AG10803 (cell line): ENCODE measurements around the genes WASF3, PAN3 and FLT1.

DNA sequence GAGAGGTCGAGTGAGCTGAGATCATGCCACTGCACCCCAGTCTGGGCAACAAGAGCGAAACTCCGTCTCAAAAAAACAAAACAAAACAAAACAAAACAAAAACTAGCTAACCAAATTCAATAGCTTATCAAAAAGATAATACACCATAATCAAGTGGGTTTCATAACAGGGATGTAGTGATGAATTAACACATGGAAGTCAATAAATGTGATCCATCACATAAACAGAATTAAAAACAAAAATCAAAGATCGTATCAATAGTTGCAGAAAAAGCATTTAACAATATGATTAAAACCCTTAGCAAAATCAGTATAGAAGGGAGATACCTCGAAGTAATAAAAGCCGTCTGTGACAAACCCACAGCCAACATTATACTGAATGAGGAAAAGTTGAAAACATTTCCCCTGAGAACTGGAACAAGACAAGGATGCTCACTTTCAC, 31.3 kb downstream of the CDK8 start:
- RRBS: no CpG with 5 or more reads among the region's 6 CpGs

- RRBS: no CpG with 5 or more reads among the region's 4 CpGs
Observed at GRCh38 chr13:26460611-26460901, 96.9 kb upstream of the WASF3 start.

- RRBS: 1% methylated on average over 90 of the region's 147 CpGs
Observed at GRCh38 chr13:26557626-26558810, at the start of gene WASF3. TSS of gene WASF3 (plus strand) at chr13:26557683.

GRCh38 chr13:26738447-26738749, 22.2 kb downstream of the GPR12 start:
- RRBS: no CpG with 5 or more reads among the region's 3 CpGs

DNA sequence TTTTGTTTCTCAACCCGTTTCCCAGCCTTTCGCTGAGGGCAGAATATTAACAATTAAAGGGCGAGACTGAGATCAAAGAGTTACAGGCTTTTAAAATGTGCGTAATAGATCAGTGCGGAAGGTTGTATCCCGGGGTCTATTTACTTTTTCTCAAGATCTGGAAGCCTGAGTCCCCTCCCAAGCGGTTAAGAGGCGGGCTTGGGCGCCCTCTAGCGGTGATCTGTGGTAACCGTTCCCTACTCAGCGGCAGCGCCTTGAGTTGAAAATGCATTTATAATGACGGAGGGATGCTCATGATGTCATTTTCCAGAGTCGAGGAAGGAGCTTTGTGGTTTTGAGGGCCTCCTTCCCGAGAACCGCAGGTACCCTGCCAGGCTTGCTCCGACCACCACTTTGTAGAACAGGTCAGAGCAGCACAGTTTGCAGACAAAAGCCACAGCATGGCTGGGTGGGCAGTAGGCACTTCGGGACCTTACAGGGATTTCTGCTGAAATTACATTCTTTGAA, 169.7 kb upstream of the GPR12 start:
- RRBS: no CpG with 5 or more reads among the region's 19 CpGs

DNA sequence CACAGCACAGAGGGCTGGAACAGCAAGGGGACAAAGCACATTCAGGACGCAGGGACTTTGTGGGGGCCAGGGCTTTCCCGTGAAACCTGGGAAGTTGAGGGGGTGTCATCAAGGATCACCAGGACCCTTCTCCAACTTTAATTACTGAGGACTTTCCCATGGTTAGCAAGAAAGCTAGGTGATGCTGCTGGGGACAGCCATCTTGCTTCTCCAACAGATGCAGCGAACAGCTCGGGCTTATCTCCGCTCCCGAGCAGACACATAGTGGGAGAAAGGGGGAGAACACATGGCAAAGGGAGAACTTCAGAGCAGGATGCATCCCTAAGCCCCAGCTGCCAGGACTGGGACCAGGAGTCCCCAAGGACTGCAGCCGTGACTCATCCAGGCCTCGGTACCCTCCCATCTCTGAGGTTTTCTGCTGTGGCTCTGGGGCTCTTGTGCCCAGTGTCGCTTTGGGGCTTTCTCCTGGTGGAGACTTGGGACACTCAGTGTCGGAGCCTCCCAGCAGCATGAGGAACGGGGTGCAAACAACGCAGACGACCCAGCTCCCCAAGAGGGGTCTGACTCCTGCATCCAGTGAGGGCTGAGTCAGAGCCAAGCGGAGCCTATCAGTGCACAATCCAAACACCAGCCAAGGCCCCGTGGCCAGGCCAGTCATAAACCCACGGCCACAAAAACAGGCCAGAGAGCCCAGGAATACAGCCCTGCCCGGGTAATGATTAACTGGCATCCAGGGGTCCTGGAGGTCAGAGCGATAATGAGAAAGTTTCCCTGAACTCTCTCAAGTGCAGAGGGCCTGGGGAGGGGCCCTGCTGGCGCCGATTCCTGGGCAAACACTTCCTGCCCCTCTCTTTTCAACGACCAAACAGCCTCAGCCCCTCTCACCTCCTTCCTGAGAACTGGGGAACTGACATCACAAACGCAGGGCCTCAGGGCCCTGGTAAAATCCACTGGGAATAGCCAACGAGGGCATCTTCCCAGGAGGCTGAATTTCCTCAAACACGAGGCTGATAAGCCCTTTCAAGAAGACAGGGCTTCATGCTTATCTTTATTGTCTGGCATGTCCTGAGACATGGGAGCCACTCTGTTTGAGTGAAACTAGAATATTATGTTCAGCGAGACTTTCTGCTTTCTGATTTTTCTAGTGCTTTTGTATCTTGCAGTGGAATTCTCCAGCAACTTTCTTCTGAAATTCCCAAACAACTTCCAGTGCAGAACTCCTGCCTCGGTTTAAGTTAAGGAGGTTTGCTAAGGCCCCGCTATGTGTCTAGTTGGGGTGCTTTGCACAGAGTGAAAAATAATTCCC, 202.9 kb downstream of the USP12 start:
- RRBS: no CpG with 5 or more reads among the region's 27 CpGs

GRCh38 chr13:26998153-26998840, 173.3 kb downstream of the USP12 start:
- RRBS: no CpG with 5 or more reads among the region's 12 CpGs

DNA sequence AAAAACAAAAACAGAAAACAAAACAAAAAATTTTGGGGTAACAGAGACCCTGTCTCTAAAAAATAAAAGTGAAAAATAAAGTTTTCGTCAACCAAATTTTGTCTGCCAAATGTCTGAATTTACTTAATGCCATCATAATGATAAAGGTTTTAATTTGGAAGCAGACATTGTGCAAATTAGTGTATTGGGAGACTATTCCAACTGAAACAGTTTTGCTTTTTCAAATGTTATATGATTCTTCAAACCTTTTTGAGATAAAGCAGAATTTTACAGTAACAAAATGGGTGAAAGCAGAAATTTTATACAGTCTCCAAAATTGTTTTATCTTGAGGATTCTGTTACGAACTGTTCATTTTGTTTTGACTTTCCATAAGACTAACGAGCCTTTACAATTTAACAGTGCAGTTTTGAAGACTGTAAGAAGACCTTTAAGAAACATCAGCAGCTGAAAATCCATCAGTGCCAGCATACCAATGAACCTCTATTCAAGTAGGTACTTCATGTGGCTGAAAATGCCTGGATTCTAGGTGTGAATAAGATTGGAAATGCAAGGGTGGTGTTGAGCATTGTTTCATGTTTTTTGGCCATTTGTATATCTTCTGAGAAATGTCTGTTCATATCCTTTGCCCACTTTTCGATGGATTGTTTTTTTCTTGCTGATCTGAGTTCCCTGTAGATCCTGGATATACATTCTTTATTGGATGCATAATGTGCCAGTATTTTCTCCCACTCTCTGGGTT, 5.9 kb downstream of the GTF3A start:
- RRBS: no CpG with 5 or more reads among the region's 4 CpGs

DNA sequence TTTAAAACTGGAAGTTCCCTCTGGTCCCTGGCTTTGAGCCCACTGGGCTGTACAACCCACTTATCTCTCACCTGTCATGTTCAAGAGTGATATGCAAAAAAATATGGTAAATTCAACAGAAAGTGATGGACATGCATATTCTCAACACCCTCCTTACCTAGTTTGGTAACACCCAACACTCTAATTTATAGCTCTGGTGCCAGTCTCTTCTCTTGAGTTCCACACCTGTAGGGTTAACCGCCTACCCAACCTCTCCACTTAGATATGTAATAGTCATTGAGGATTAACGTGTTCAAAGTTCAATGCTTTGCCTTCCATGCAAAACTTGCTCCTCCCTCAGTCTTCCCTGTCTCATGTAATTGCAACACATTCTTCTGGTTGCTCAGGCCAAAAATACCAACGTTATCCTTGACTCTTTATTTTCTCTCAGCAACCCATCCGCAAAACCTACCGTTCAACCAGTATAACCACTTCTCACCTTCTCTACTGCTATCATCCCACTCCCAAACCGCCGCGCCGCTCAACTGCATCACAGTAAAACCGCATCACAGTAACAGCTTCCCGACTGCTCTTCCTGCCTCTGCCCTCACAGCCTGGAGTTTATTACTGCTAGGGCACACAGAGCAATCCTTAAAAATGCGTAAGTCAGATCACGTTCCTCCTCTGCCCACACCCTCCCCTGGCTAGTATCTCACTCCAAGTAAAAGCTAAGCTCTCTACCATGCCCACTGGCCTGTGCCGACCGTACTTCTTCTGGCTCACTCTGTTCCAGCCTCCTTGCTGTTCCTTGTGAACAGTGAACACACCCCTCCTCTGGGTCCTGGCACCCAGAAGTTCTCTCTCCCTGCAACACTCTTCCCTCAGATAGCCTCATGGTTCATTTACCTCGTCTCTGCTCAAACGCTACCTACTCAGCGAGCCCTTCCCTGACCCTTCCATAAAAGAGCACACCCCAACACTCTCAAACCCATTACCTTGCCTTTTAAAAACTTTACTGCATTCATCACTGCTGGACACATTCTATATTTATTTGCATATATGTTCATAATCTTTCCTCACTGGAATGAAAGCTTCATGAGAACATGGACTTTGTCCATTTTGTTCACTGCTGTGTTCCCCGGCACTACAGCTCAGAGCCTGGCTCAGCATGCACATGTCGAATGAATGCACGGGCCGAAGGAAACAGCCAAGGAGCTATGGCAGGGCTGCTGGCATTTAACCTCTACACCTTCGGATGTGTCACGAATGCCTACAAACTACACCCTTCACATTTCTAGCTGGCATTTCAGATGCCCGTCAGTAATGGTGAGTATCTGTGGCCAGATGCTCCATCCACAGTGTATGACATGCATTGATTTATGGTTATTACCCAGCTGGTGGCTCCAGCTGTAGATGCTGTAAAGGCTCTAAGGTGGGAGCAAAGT, 8.0 kb downstream of the MTIF3 start:
- RRBS: no CpG with 5 or more reads among the region's 25 CpGs

DNA sequence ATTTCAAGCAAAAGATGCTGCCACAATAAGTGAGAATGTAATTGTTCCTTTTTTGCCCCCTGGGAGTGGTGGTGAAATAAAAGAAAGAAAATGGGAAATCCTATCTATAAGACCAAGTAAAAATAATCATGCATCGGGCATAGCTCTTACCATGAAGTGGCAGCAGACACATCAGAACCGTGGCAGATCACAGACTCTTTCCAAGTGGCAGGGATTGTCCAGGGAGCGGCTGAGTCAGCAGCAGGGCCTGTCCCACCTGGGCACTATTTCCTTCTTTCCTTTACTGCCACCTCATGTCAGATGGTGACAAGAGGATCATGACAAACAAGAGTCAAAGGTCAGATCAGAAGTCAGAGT, 84.0 kb upstream of the MTIF3 start:
- RRBS: no CpG with 5 or more reads among the region's 3 CpGs

- RRBS: no CpG with 5 or more reads among the region's 4 CpGs
Observed at GRCh38 chr13:27617681-27618492, 2.4 kb downstream of the LNX2 start.

- RRBS: no CpG with 5 or more reads among the region's 8 CpGs
Observed at GRCh38 chr13:27744802-27745371, 47.4 kb upstream of the GSX1 start.

GRCh38 chr13:27975579-27976190, 6.6 kb upstream of the CDX2 start:
- RRBS: 3% methylated on average over 15 of the region's 47 CpGs

DNA sequence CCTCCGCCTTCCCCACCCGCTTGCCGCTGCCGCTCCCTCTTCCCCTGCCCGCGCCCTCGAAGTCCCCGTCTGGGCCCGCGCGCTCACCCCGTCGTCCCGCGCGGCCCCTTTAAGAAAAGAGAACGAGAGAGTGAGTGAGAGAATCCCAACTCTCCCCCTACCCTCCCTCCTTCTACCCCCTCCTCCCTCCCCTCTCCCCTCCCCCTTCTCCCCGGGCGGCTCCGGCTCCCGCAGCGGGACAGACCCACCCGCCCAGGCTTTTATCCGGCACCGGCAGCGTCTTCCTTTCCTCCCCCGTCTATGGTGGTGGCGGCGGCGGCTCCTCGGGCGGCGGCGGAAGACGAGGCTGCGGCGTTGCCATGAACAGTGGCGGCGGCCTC, at the start of gene PAN3:
TSS of gene PAN3 (plus strand) at position 247 of the 380 bp plus-strand sequence.
- RRBS: 2% methylated on average over 5 of the region's 39 CpGs

GRCh38 chr13:28239097-28239966, 101.0 kb downstream of the PAN3 start:
- RRBS: no CpG with 5 or more reads among the region's 7 CpGs

DNA sequence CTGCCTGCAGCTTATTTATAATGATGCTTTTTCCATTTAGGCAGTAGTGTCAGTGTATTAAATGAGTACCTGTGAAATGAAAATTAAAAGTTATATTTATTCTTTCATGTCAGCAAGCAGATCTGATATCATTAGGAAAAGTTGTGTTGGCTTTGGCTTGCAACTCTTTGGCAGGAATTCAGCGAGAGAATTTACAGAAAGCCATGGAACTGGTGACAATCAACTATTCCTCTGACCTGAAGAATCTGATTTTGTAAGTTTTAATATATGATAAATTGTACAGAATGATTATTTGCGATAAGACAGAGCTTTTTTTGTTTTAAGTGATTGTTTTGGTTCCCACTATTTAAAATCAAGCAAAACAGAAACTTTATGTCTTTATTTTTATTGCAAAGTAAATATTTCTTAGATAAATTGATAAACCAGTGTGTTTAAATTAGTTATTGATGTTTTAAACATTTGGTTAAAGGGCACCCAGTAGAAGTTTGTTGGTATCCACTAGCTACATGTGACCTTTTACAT, 138.8 kb downstream of the PAN3 start:
- RRBS: no CpG with 5 or more reads among the region's 2 CpGs

GRCh38 chr13:28292476-28293209, 154.3 kb downstream of the PAN3 start:
- RRBS: no CpG with 5 or more reads among the region's 6 CpGs

DNA sequence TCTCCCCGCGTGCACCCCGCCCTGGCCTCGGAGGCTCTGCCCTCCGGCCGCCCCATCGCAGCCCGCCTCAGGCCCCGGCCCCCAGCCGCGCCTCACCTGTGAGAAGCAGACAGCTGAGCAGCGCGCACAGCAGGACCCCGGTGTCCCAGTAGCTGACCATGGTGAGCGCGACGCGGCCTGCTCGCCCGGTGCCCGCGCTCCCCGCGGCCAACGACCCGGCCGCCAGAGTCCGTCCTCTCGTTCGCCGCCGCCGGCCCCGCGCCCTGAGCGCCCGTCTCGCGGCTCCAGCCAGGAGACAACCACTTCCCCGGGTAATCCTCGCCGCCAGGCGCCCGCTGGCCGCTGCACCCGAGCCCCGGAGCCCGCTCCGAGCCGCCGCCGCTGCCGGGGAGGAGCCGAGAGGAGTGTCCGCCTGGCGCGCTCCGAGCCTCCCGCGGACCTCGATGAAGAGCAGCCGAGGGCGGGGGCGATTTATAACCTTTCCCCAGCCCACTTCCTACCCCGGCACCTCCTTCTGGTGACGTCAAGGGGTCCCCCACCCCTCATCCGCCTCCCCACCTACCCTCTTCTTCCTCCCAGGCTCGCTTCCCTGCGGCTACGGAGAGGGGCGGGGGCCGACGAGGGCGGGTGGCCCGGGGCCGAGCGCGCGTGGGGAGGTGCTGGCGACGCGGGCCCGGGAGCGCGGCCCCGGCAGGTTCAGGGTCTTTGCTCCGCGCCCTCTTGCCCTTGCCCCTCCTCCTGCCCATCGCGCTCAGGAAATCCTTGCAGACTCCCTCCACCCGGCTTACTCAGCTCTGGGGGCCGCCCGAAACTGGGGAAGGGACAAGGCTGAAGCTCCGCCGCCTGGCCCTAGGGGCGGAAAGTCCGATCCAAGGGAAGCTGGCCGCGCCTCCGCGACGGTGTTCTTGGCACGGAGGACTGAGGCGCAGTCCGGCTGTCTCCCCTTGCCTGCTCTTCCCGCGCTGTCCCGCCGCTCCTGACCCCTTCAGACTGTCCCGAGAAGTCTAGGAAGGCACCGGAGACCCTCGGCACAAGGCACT, at the start of gene FLT1:
TSS of gene FLT1 (minus strand) at position 445 of the 1,040 bp plus-strand sequence.
- RRBS: 1% methylated on average over 53 of the region's 112 CpGs

DNA sequence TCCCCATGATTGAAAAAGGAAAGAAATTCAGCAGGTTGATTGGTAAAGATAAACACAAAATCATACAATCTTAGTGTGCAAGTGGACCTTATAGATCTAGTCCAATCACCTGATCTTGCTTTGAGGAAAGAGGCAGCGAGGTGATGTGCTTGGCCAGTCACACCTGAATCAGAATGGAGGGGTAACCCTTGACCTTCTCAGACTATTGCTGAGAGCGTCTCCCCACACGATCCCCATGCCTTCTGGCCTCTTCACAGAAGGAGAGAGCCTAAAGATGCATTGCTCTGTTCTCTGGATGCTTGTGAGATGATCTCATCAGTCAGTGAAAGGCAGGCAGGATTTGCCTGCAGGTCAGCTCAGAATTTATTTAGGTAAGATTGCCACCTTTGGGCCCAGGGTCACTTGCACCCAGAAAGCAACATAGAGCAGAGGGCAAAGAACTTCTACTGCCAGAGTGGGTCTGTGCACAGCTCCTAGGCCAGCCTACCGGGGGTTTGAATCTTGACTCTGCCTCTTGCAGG, 8.2 kb upstream of the FLT1 start:
- RRBS: no CpG with 5 or more reads among the region's 4 CpGs

GRCh38 chr13:28710049-28710812, 8.5 kb downstream of the SLC46A3 start:
- RRBS: no CpG with 5 or more reads among the region's 11 CpGs